Iris pigment epithelial cell (primary cell): ENCODE measurements around a stretch of chr13.

DNA sequence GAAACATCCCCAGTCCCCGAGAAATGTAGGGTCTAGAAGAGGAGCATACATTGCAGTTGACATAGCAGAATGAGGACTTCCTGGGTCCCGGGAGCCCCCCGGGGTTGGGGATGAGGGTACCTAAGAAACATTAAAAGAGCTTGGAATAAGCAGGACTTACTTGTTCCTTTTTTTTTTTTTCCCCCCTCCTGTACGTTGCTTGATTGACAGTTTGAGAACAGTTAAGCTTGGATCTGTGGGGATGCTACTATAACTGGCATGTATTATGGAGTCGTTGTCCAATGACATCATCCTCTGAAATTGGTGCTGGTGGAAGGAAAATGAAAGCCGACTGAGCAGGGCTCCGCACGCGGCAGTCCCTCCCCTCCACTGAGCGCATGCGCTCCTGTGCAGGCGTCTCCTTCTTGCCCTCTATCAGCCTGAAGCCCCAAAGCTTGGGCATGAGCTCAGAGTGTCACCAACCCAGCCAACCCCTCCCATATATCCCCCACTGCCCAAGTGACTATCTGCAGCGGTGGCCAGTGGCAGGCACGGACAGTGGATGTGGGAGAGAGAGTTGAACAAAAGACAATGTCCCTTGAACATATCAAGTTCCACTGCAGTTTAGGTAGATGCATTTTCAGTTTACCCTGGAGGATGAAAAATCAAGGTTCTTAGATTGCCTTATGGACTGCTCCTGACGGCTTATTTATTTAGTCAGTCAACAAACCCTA, 20.6 kb downstream of the MBNL2 start:
- RRBS: no CpG with 5 or more reads among the region's 15 CpGs

GRCh38 chr13:97259575-97260713, 37.8 kb downstream of the MBNL2 start:
- RRBS: no CpG with 5 or more reads among the region's 15 CpGs

GRCh38 chr13:97261216-97261951, 39.3 kb downstream of the MBNL2 start:
- RRBS: no CpG with 5 or more reads among the region's 10 CpGs

DNA sequence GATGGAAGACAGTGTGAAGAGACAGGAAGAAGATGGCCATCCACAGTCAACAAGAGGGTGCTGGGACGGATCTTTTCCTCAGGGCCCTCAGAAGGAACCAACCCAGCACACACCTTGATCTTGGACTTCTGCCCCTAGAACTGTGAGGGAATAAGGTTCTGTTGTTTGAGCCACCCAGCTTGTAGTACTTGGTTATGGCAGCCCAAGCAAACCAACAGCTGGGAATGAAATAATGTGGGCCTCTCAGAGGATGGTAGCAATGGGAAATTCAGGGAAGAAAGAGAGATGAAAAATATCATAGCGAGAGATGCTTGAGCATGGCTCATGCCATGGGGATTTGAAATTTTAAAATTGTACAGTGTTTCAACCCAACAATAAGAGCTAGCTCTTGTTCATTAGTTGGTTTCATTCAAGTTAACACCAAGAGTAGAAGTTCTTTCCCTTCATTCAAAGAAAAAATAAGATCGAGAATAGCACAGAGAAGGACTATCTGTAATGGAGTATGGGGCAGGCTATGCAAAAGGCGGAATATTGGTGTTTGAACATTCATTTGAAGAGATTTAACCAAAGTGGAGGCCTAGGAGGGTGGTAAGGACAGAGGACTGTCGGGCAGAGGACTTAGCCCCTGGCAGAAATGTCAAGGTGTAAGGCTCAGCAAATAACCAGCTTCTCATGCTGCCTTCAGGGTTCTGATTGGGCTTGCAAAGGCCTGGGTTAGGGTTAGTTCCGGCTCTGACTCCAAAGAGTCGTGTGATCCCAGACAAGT, 87.5 kb downstream of the MBNL2 start:
- RRBS: no CpG with 5 or more reads among the region's 7 CpGs

- RRBS: no CpG with 5 or more reads among the region's 3 CpGs
Measured at GRCh38 chr13:97369092-97369586, 64.8 kb upstream of the RAP2A start.

GRCh38 chr13:97414332-97414741, 19.6 kb upstream of the RAP2A start:
- RRBS: no CpG with 5 or more reads among the region's 4 CpGs

GRCh38 chr13:97429729-97430412, 4.1 kb upstream of the RAP2A start:
- RRBS: no CpG with 5 or more reads among the region's 8 CpGs

GRCh38 chr13:97434268-97435427, 679 bp downstream of the RAP2A start:
- RRBS: 3% methylated on average over 18 of the region's 83 CpGs

DNA sequence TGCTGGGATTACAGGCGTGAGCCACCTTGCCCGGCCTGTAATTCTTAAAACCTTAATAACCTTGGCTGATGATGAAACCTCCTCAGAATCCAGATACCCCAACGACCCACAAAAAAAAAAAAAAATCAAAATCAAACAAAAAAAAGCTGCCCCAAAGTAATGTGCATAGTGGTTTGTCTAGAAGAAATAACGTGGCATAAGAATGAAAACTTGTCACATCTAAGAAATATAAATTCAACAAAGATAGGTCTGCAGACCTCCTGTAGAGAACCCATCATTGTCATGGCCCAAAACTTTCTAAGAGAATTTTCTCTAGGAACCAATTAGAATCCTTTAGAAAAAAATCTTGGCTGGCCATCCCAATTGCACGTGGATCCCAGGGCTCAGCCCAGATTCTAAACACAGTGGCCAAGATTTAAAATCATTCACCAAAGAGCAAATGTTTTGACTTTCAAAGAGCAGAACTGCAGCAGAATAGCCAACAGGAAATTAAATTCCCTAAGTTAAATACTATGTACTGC, 21.2 kb downstream of the IPO5 start:
- RRBS: no CpG with 5 or more reads among the region's 5 CpGs

GRCh38 chr13:98217594-98218224, 40.6 kb upstream of the RNF113B start:
- RRBS: no CpG with 5 or more reads among the region's 21 CpGs

DNA sequence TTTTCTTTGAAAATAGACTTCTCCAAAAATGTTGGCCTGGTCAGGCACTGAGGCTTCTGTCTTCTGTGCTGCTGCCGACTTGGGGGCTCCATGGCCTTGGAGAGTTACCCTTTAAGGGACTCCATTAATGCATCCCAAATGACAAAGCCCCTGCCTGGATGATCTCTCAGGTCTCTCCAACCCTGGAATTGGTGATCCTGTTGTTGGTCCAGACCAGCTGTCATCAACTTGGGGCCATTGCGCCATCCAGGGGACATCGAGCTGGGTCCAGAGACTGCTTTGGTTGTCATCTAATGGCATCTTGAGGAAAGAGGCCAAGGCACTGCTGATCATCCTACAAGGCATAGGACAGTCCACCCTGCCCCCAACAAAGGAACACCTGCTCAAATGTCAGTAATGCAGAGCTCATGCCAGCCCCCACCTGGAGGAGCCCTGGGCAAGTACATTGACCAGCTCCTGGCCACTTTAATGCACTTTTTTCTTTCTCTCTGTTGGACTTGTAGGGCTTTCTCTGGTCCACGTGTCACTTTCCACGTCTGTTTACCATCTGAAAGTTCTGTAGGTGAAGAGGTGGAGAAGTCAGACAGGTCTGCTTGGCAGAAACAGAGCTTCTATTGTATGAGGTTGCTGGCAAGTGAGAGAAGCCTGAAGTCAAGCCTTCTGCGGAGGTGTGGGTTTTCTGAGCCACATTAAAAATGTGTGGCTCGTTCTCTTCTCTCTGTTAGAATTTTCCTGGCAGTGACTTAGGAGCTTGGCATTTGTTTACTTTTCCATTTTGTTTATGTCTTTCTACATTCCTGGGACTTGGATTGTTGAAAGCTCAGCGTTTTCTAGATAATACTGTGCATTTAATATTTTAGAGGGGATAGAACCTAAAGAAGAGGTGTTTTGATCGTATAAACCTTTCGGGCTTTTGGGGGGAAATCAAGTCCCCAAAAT, 124.0 kb upstream of the RNF113B start:
- RRBS: no CpG with 5 or more reads among the region's 10 CpGs

GRCh38 chr13:98315503-98315980, 138.5 kb upstream of the RNF113B start:
- RRBS: no CpG with 5 or more reads among the region's 9 CpGs

- RRBS: 71% methylated on average over 9 of the region's 25 CpGs
Measured at GRCh38 chr13:98430897-98431573, 145.9 kb downstream of the STK24 start.

DNA sequence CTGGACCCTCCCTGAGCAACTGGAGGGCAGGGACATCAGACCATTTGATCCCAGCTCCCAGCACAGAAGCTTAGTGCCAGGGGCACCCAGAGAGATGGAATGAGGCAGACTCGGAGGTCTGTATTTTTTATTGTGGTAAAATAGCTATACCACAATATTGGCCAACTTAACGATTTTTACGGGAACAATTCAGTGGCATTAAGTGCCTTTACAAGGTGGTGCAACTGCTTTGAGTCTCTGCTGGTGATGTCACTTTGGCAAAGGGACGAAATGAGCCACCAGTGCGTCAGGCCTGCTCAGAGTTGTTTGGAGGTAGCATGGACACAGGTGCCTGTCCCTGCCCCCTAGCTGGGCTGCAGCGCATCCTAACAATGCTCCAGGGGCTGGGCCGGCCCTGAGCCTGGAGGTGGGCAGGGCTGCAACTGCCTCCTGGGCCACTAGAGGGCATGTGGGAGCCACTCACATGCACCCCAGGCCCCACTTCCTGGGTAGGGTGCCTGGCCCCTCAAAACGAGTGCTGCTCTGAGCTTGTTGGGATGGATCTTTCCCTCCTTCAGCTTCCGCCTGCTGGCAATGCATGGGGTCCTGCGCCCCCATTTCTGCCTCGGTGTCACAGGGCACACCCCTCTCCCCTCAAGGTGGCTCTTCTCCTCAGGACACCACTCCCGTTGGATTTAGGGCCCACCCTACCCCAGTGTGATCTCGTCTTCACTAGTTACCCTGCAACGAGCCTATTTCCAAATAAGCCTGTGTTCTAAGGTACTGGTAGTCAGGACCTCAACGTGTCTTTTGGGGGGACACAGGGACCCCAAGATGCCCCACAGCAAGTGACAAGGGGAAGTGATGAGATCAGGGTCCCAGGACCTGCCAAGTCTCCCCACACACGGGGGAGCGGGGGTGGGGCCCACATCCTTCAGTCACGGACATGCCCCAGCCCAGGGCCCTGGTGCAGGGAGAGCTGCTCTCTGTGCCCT, 131.5 kb downstream of the STK24 start:
- RRBS: no CpG with 5 or more reads among the region's 18 CpGs

GRCh38 chr13:98474724-98475426, 102.0 kb downstream of the STK24 start:
- RRBS: no CpG with 5 or more reads among the region's 30 CpGs

DNA sequence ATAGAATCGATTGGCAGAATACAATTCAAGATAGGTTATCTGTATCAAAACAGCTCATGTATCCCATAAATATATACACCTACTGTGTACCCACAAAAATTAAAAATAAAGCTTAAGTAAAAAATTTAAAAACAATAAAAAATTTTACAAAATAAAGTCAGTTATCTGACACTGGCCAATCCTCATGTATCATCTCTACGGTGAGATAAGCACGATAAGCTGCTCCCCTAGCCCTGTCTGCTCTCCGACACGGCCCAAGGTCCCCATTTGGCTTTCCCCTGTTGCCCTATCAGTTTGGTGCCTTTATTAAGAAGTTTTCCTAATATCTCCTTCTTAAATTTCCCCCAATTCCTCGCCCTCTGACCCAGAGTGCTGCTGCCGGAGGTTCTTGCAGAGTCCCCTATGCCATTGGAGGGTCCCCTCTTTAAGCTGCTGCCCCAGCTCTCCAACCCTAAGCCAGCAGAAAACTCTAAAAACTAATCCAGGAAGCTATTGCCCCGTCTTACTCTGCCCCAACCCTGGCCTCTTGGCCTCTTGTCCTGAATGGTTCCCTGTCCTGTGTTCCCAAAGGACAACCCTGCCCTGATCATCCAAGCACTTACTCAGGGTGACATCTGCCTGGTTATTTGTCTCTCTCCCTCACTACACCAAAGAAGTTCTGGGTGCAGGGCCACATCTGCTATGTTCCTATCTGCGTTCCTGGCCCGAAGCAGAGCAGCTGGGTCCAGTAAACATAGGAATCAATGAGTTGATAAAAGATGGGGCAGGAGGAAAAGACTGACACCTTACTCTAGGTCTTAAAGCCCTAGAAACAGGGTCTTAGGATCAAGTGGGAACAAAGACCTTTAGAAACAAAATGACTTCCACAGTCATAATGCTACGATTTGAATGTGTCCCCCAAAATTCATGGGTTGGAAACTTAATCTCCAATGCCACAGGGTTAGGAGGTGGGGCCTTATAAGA, 75.1 kb downstream of the STK24 start:
- RRBS: no CpG with 5 or more reads among the region's 11 CpGs

GRCh38 chr13:98506945-98507335, 70.0 kb downstream of the STK24 start:
- RRBS: no CpG with 5 or more reads among the region's 9 CpGs

GRCh38 chr13:98516758-98517110, 60.2 kb downstream of the STK24 start:
- RRBS: no CpG with 5 or more reads among the region's 8 CpGs

DNA sequence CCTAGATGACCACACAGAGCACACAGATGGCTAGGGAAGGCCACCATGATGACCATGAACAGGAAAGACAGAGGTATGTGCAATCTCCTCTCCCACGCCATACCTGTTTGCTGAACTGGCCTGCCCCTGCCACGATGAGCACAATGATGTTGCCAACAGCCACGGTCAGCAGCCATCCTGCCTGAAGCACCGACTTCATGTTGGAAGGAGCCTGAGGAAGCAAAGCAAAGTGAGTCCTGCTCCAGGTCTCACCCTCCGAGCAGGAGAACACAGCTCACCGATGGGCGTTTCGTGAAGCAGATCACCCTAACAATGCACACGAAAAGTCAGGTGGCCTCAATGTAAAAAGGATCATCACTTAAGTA, 66.4 kb downstream of the SLC15A1 start:
- RRBS: no CpG with 5 or more reads among the region's 9 CpGs

- RRBS: no CpG with 5 or more reads among the region's 3 CpGs
Measured at GRCh38 chr13:98761339-98761575, 8.8 kb upstream of the SLC15A1 start.